Upper lobe of left lung (tissue), 5 donors: ENCODE results near the genes CCDC159 and PRKCSH.

DNA sequence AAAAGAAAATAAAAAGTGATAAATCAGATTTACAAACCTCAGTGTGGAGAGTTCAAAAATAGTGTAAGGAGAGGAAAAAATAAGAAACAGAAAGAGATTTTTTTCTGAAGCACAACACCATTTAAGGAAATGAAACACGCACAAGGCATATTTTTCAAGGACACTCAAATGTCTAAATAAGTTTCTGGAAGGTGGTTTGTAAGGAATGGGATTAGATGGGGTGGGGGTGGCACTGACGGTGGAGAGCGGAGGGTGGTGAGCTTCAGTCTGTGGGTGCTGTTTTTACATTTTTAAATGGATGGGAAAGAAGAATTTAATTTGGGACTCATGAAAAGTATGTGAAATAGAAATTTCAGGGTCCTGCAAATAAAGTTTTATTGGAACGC is 10.1 kb downstream of the KANK2 start:
- PRO-cap, 2 experiments, result no peak in any of the 2 experiments
- RAMPAGE, long total RNA, 4 experiments, result no peak in any of the 4 experiments

- PRO-cap, 2 experiments, result no peak in any of the 2 experiments
- RAMPAGE, long total RNA, 4 experiments, result no peak in any of the 4 experiments
These were observed 16.5 kb upstream of the ANGPTL8 start for GRCh38 chr19:11222588-11223712.

- PRO-cap, 2 experiments, result peak in 1 of 2 experiments; most common plus-strand start chr19:11256438 (in 1)
- RAMPAGE, long total RNA, 4 experiments, result no peak in any of the 4 experiments
These were observed 6.2 kb downstream of the DOCK6 start for GRCh38 chr19:11256097-11256560.

GRCh38 chr19:11265593-11266131 is 3.3 kb upstream of the DOCK6 start:
- PRO-cap, 2 experiments, result no peak in any of the 2 experiments
- RAMPAGE, long total RNA, 4 experiments, result no peak in any of the 4 experiments

DNA sequence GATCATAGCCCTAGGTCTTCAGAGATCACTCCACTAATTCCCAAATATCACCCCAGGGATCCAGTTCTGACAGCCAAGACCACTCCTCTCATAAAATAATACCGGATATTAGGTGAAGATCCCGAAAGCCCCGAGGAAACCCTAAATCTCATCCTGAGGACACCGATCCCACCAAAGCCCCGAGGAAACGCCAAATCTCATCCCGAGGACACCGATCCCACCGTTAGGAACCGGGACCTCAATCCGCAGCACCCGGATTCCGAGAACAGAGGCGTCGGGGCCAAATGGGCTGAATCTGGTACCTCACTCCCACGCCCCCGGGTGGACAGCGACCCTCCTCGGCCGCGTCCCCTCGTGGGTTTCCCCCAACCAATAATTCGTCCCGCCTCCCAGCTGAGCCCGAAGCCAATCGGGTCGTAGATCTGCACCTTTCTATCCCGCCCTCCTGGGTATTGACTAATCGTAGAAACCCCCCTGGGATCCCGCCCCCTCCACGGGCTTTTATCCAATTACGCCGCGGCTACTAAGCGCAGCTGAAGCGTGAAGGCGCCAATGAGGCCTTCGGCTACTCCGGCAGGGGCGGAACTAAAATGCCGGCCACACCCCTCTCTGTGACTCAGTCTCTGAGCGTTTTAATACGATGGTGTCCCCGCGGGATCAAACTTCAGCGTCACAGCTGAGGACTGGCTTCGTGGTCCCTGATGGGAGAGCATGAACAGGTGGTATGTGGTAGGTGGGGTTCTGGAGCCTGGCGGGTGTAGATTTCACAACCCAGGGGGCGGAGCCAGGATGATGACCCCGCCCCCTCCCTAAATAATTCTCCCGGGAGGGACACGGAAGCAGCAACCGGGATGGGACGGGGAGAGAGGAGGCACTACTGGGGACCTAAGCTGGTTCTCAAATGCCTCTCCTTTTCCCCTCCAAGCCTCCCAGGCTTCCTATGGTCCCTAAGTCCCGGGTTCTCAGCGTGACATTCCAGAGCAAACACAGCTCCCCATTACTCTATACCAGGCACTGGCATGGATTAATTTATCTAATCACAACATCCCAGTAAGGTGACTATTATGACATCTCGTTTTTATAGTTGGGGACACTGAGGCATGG is at the start of gene CCDC159:
Gene CCDC159 (plus strand): TSS at position 614 of the 1,104 bp plus-strand sequence.
- PRO-cap, 2 experiments, result peak in 2 of 2 experiments; most common plus-strand start position 845 of the sequence (in 2); most common minus-strand start position 362 of the sequence (in 2)
- RAMPAGE, long total RNA, 4 experiments, result start-site peak on the plus strand in 4 of 4 experiments, centred at positions 646 to 677 of the sequence, 20 to 125 reads per replicate; start-site peak on the minus strand in 4 of 4 experiments, centred at positions 355 to 372 of the sequence, 52 to 345 reads per replicate

DNA sequence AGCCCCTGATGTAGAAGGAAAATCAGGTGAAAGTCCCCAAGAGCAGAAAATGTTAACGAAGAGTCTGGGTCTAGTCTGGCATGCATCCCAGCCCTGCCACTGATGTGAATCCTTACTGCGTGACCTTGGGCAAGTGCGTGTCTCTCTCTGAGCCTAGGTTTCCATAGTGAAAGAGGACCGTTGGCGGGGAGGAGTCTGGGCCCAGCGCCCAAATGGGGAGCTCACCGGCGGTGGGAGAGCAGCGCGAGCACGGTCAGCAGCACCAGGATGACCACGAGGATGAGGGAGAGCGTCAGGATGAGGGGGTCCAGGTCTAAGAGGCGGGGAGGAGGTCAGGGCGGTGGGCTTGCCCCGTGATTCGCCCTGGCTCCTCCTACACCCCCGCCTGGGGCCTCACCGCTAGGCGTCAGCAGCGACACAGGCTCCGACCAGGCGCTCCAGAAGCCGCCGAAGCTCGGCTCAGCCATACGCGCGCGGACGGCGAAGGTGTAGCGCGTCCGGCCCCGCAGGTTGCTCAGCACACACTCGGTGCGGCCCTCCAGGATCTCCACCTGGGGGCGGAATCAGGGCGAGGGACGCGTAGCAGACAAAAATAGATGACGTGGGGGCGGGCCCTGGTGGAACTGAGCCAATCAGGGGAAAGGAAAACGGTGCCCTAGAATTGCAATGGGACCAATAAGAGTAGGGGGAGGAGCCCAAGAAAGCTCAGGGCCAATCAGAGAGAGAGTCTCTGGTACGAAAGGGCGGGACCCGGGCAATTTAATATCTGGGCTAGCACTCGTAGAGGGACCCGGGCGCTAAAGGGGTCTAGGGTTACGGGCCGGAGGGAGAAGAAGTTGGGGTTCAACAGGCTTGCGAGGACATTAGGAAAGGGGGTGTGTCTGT is 3.2 kb downstream of the EPOR start:
- PRO-cap, 2 experiments, result peak in 2 of 2 experiments; most common plus-strand start position 466 of the sequence (in 1); most common minus-strand start position 395 of the sequence (in 1)
- RAMPAGE, long total RNA, 4 experiments, result no peak in any of the 4 experiments

DNA sequence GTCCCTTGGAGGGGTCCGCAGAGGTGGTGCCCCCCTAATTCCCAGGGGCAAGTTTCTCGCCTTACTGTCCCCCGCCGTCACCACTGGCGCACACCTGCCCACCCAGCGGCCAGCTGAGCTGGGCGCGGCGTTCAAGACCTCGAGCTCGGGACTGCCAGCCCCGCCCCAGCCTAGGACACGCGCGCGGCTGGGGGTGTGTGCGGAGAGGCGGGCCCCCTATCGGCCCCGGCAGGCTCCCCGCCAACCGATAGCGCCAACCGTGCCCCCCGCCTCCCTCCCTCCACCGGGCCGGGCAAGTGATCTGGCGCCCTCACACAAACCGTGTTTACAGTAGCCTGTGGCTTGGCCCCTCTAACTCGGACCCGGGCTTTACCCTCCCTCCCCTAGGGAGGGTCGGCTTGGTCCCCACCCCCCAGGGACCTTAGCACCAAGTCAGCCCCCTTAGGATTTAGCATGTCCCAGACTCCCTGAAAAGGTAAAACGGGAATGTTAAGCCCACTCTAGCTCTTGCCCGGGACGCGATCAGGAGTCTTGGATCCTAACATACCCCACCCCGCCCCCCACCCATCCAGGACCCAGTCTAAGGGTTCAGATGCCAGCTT is 647 bp downstream of the EPOR start:
- PRO-cap, 2 experiments, result no peak in any of the 2 experiments
- RAMPAGE, long total RNA, 4 experiments, result no peak in any of the 4 experiments

- PRO-cap, 2 experiments, result no peak in any of the 2 experiments
- RAMPAGE, long total RNA, 4 experiments, result start-site peak on the minus strand in 2 of 4 experiments, at chr19:11421815-11421869 at its widest, 5 to 21 reads per replicate
These were observed 2.5 kb upstream of the RGL3 start for GRCh38 chr19:11421654-11422023.

GRCh38 chr19:11434793-11436003 is at the start of gene PRKCSH:
PRKCSH (plus strand) TSS chr19:11435635.
- PRO-cap, 2 experiments, result peak in 2 of 2 experiments; most common plus-strand start chr19:11435635 (in 1)
- RAMPAGE, long total RNA, 4 experiments, result start-site peak on the plus strand in 4 of 4 experiments, at chr19:11435626-11435662 at its widest, 27 to 571 reads per replicate; start-site peak on the minus strand in 1 of 4 experiments, at chr19:11435096-11435182 at its widest, 53 reads per replicate

GRCh38 chr19:11444135-11444538 is 8.7 kb downstream of the PRKCSH start:
- PRO-cap, 2 experiments, result no peak in any of the 2 experiments
- RAMPAGE, long total RNA, 4 experiments, result no peak in any of the 4 experiments

- PRO-cap, 2 experiments, result no peak in any of the 2 experiments
- RAMPAGE, long total RNA, 4 experiments, result no peak in any of the 4 experiments
These were observed 1.6 kb downstream of the ELAVL3 start for GRCh38 chr19:11479242-11479617.

- PRO-cap, 2 experiments, result no peak in any of the 2 experiments
- RAMPAGE, long total RNA, 4 experiments, result no peak in any of the 4 experiments
These were observed 834 bp downstream of the ELAVL3 start for GRCh38 chr19:11479948-11480475.

GRCh38 chr19:11530385-11530993 is 1.6 kb upstream of the ECSIT start:
- PRO-cap, 2 experiments, result no peak in any of the 2 experiments
- RAMPAGE, long total RNA, 4 experiments, result no peak in any of the 4 experiments

- PRO-cap, 2 experiments, result no peak in any of the 2 experiments
- RAMPAGE, long total RNA, 4 experiments, result no peak in any of the 4 experiments
These were observed 3.0 kb upstream of the CNN1 start for GRCh38 chr19:11535740-11536013.

- PRO-cap, 2 experiments, result no peak in any of the 2 experiments
- RAMPAGE, long total RNA, 4 experiments, result no peak in any of the 4 experiments
These were observed 9.2 kb downstream of the ELOF1 start for GRCh38 chr19:11549606-11550447.

GRCh38 chr19:11694446-11695299 is 44.1 kb downstream of the ZNF823 start:
- PRO-cap, 2 experiments, result peak in 2 of 2 experiments; most common plus-strand start chr19:11695109 (in 2); most common minus-strand start chr19:11694966 (in 1)
- RAMPAGE, long total RNA, 4 experiments, result no peak in any of the 4 experiments

DNA sequence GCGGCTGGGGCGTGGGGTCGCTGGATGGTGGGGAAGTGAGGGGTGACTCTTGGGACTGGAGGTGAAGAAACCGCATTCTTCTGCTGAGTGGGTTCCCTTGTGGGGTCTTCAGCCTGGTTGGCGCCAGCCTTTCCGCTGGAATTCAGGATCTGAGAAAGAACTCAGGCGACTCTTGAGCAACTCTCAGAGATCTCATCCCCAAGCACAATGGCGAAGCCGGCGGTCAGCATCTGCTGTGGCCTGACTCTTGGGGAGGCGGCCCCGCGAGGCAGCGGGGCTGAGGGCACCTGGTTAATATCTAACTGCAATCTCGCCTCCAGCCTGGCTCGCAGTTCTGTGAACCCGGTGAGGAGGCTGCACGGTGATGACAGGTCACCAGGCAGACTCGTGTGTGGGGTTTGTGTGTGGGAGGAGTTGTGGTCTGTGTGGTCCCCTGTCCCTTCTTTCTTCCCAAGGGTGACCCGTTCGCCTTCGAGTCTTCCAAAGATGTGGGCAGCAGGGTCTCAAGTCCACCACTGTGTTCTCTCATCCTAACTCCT is 886 bp downstream of the ZNF441 start:
- PRO-cap, 2 experiments, result peak in 1 of 2 experiments; most common minus-strand start position 209 of the sequence (in 1)
- RAMPAGE, long total RNA, 4 experiments, result no peak in any of the 4 experiments

DNA sequence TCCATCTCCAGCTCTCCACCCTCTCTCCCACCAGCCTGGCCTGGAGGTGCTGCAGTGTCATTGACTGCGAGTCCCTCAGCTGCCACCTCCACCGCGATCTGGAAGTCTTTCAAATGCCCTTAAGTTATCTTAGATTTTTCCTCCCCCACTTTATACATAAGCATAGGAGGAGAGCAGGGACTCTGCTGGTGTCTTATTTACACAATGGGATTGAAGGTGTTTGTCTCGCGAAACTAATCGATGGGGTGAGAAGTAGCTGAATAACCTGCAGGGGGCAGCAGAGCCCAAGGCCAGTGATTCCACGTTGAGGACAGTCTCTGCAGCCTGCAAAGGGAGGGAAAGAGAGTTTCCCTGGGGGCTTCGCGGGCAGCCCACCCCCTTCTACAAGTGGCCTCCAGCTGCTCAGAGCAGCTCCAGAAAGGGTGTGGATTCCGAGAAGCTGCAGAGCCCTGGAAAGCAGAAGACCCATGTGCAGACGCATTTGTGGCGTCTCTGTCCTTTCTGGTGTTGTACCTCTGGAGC is 1.3 kb upstream of the ZNF700 start:
- PRO-cap, 2 experiments, result no peak in any of the 2 experiments
- RAMPAGE, long total RNA, 4 experiments, result no peak in any of the 4 experiments

- PRO-cap, 2 experiments, result no peak in any of the 2 experiments
- RAMPAGE, long total RNA, 4 experiments, result no peak in any of the 4 experiments
These were observed 14.0 kb downstream of the ZNF763 start for GRCh38 chr19:11978749-11979300.

DNA sequence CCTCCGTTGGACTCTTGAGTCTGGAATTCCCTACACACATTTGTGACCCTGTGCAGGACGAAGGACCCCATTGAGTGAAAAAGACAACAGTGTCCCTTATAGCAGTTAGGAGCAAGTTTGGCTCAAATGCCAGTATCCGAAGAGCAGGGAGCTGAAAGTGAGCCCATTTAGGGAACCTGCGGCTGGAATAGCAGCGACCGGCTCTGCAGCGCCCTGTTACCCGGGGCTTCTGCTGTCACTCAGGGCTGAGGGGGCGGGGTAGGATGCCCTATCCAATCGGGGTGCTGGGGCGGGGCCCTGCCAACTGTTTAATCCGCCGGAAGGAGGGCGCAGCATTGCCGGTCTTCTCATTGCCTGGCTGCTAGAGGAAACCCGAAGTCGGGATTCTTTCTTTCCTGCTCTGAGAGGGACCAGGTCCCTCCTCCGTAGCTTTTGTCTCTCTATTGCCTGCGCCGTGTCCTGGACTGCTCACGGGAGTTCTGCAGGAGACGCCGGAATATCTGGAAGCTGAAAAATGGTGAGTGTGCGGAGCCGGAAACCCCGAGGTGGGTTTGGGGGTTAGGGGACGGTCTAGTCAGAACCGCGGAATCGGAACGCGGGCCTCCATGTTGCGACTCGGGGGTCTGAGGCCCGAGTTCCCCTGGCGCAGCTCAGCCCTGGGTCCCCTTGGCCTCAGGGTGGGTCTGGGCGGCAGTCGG is 22.6 kb downstream of the ZNF763 start:
- PRO-cap, 2 experiments, result peak in 2 of 2 experiments; most common plus-strand start position 350 of the sequence (in 2); most common minus-strand start position 189 of the sequence (in 2)
- RAMPAGE, long total RNA, 4 experiments, result start-site peak on the plus strand in 4 of 4 experiments, centred at positions 338 to 369 of the sequence, 11 to 46 reads per replicate